ENCODE measurements around a stretch of chr5.

DNA sequence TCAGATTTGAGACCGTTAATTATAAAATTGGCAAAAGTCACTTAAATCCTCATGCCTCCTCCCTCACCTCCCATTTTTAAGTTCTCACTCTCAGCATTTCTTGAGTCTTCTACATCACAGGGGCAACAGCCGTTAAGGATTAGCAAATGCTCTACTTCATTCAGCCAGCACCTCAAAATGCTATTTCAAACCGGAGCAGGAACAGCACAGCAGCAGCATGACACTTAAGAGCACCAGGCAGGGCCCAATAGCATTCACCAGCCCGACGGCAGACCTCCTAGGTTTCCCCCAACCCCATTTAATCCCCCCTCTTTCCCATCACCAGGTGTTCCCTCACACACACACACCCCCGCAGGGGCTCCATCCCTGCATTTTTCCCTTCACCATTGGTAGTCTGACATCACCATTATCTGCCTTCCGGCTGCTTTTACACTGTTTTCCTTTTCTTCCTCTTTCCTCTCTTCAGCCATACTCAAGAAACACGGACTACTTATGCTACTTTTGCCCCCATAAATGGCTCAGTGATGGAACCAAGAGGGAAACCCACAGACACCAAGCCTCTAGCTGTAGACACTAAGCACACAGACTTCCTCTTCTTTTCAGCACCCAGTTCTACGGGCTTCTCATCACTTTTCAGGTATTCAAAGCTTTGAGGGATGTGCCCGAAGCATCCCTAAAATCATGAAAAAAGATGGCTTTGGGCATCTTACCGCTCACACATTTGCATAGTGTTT, 141.7 kb downstream of the TSSK1B start:
- PRO-cap: no peak

DNA sequence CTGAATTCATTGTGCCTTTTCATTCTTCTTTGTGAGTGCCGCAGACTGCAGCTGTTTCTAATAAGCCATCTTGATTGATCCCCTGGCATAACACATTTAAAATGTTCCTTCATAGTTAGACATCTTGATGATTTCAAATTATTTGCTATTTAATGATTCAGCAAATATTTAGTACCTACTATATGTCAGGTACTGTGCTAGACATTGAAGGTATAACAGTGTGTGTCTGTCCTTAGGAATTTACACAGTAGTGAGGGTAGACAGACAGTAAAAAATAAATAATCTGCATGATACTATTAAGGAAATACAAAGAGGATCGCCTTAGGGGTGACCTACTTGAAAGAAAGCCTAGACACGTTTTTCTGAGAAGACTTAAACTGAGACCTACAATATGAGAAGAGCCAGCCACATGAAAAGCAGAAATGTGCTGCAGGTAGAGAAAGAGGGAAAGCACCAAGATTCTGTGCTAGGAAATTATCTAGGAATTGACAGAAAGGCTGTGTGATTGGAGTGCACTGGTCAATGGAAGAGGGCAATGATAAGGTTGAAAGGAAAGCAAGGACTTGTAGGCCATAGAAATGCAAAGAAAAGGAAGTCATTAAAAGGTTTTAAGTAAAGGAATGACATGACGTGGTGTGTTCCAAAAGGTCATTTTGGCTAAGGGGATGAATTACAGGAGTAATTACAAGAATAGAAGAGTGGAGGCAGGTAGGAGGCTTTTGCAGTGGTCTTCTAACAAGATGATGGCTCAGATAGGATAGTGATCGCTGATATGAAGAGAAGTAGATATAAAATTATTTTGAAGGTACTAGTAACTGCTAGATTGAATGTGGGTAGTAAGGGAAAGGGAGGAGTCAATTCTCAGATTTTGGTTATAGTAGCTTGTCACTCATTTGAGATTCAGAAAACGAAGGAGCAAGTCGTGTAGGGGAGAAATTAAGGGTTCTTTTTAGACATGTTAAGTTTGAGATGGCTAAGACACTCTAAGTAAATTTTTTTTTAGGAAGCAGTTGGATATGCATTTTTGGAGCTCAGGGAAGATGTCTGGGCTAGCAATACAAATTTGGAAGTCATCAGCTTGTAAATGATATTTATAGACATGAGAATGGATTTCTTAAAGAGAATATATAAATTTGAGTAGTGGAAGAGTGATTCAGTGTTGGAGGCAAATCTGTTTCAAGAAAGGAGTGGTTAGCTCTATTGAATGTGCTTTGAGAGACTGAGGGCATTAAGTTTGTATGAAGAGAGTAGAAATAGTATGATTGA, 62.1 kb downstream of the YTHDC2 start:
- PRO-cap: no peak

DNA sequence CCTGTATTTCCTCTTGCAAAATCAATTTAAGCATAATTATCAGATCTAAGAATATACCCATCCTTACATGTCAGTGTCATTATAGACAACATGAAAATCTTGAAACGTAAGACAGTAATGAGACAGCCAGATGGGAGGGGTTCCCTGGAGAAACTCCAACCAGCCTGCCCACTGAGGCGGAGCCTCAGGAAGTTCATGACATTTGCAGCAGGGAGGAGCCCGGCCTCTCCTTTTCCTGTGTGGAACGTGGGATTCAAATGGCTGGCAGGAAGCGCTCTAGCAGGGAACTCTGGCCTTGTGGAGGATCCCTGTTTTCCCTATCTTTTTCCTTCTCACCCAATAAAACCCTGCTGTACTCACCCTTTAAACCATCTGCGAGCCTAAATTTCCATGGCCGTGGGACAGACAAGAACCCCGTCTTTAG, 176.6 kb upstream of the KCNN2 start:
- PRO-cap: no peak

- PRO-cap: no peak
Measured at GRCh38 chr5:114362712-114363268, 920 bp downstream of the KCNN2 start.

- PRO-cap: bidirectional peak, plus-strand start at chr5:115179677, minus-strand start at chr5:115179593; bidirectional peak, plus-strand start at chr5:115179907, minus-strand start at chr5:115179890
Measured at GRCh38 chr5:115178830-115180122, 9.6 kb upstream of the TRIM36 start.

GRCh38 chr5:115377265-115378005, 81.0 kb upstream of the CCDC112 start:
- PRO-cap: no peak

- PRO-cap: no peak
Measured at GRCh38 chr5:115739651-115740095, 76.8 kb downstream of the CDO1 start.

DNA sequence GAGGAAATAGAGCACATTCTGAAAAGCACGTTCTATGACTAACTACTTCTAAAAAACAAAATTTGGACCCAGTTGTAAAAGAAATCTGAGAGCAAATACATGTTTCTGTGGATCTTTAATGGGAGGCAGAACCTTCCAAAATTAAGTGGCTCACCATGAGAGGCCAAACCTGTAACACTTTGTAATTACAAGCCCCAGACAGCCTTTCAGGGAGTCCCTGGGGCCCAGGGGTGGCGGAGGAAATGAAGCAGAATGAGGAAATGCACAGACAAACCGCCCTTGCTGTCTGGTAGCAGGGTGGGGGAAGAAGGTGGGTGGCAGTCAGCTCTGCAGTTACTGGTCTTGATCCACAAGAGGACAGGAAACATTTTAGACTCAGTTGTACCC, 6.5 kb downstream of the ARL14EPL start:
- PRO-cap: no peak

- PRO-cap: no peak
Measured at GRCh38 chr5:116167622-116168335, 83.0 kb downstream of the COMMD10 start.

GRCh38 chr5:116179299-116179764, 94.5 kb downstream of the COMMD10 start:
- PRO-cap: no peak

DNA sequence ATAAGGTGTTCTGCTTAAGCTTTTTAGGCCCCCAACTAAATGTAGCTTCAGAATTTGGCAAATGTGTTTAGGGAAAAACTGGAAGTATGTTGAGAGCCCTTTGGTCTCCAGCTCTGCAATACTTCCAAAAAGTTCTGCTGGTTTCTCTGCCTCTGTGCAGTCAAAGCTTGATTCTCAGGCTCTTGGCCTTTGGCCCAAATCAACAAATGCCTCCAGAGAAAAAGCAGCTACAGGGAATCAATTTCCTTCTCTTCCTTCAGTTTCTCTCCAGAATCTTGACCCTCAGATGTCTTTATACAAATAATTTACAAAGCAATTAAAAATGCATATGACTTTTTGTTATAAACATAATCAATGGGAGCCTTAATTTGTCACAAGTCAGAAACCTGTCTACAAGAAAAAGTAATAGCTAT, 235.7 kb downstream of the COMMD10 start:
- PRO-cap: no peak

DNA sequence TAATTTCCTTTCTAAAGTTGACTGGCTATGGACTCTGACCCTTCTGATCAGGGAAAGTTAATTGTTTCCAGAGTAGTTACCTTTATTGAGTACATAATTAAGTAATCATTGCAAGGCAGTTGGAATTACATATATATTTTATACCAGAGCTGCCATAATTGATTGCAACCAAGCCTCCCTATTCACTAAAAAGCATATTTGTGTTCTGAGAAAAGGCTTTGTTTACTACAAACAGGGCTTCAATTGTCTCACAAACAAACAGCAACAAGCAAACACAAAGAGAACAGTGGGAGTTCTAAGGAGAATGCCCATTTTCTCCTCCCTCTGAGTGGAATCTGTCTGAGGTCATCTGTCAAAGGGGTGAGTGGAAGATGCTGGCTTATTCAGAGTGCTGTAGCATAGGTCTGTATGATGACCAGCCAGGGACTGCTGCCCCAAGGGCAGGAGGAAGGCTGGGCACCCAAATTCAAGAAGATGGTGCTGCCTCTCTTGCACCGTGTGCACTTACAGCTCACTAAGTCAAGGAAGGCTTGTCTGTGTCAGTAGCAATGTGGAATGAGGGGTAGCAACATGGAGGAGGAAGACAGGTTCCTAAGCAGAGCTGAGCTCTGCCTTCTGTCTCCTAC, 136.4 kb downstream of the SEMA6A start:
- PRO-cap: no peak

DNA sequence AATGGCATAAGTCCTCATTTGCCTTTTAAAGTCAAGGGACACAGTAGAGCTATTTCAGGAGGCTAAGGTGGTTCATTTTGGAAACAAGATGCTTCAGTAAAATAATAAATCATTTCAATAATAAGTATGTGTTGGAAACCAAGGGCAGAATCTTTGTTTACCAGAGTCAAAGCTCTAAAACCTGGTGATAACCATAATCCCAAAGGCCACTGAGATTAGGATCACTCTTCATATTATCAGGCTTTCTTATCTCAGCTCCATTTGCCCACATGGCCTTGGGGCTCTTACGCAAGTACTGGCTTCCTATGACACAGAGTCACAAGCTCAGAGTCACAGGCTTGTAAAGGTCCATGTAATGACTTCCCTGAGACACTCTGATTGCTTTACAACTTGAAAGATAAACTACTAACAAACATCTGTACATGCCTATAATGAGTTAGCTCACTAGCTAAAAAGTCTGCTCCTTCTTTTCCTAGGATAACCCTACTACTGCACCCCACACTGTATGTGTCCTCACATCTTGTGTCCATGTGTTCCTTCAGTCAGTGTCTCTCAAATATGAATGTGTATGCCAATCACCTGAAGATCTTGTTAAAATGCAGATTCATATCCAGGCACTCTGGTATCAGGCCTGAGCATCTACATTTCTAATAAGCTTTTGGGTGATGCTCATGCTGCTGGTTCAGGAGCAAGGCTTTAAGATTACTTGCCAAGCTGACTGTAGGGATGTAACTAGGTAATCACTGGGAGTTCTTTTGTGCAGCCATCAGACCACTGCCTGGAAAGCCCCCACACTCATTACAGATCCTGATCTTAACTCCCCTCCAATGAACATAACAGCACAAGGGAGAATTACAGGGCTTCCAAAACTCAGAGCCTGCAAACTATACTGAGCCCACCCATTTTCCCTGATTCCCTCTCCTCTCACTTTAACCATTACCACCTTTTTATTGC, 28.4 kb downstream of the SEMA6A start:
- PRO-cap: no peak

- PRO-cap: no peak
Measured at GRCh38 chr5:116571741-116572294, 2.8 kb downstream of the SEMA6A start.

DNA sequence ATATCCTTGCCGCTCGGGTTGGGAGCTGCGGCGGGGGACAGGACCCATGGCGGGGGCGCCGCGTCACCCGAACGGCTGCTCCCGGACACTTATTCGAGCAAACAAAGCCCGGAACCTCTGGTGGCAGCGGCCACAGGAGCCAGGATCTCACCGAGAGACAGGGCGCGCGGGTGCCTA, 1.3 kb downstream of the SEMA6A start:
- PRO-cap: bidirectional peak, plus-strand start at position 133 of the sequence, minus-strand start at position 102 of the sequence

- PRO-cap: bidirectional peak, plus-strand start at chr5:116573872, minus-strand start at chr5:116573644; bidirectional peak, plus-strand start at chr5:116574260, minus-strand start at chr5:116574108
Measured at GRCh38 chr5:116573756-116574746, 572 bp downstream of the SEMA6A start.

GRCh38 chr5:116939181-116939446, 364.5 kb upstream of the SEMA6A start:
- PRO-cap: no peak

GRCh38 chr5:119070344-119070984, 423 bp upstream of the DMXL1 start:
- PRO-cap: bidirectional peak, plus-strand start at chr5:119070651, minus-strand start at chr5:119070633; bidirectional peak, plus-strand start at chr5:119071149, minus-strand start at chr5:119070839

GRCh38 chr5:119269139-119269905, 86.5 kb upstream of the TNFAIP8 start:
- PRO-cap: no peak

GRCh38 chr5:119315501-119316212, 40.2 kb upstream of the TNFAIP8 start:
- PRO-cap: no peak